Smooth muscle cell (in vitro differentiated cells): ENCODE measurements around the genes TCN1, CCDC86 and ZP1.

GRCh38 chr11:59790062-59790749 is 20.4 kb downstream of the MRPL16 start:
- RAMPAGE, long total RNA, result no peak

DNA sequence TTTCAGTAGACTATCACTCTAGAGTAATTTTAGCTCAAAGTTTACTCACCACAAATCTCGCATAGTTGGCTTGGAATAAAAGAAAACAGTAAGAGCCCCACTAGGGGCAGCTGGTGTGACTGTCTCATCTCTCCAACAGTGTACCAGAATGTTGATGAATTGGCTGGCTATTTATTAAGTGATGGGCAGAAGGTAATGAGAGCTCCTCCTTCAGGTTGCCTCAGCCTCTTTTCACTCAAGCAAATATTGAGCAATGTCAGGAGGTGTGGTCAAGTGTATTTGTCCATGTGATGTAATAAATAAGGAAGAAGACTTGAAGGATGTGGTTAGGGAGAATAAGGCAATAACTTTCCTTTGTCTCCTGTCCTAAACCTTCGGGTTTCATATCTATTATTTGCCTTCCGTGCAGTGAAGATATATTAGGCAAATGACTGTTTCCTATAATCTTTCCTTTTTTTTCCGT is at the start of gene TCN1:
TSS of gene TCN1 (minus strand) at position 145 of the 463 bp plus-strand sequence.
- RAMPAGE, long total RNA, result no peak

DNA sequence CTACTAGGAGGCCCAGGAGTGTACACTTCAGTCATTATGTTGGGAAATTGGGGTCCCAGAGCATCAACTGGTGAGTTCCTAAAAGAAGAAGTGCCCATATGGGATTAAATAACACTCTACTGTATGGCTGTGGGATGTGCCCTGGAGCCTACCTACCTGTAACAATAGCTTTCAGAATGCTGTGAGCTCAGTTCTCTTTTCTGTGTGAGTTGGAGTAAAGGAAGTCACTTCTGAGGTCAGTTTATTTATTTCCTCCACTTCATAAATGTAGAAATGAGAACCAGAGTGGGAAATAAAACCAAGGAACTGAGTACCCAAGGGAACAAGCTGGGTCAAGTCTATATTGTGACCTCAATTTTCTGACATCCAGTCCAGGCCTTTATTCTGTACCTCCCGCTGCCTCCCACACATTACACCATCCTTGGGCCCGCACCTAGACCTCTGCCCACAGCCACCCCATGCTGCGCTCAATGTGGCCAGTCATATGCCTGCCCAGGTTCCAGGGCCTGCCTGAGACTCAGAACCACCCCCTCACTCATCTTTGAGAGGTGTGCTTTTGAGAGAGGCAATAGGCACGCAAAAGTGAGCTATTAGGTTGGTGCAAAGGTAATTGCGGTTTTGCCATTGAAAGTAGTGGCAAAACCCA is 9.7 kb downstream of the MS4A6E start:
- RAMPAGE, long total RNA, result no peak

GRCh38 chr11:60389396-60390101 is 6.7 kb upstream of the MS4A14 start:
- RAMPAGE, long total RNA, result no peak

- RAMPAGE, long total RNA, result no peak
These were observed 15.5 kb upstream of the MS4A12 start for GRCh38 chr11:60476977-60477581.

DNA sequence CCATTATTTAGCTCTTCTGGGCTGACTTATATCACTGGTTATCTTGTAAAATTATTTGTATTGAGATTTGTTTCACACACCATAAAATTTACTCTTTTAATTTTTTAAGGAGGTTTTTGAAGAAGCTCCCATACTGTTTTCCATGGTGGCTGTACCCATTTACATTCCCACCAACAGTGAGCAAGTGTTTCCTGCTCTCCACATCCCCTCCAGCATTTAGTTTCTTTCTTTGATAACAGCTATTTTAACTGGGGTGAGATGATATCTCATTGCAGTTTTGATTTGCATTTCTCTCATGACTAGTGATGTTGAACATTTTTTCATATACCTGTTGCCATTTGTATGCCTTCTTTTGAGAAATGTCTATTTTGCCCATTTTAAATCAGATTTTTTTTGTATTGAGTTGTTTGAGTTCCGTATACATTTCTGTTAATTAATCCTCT is 13.5 kb upstream of the MS4A12 start:
- RAMPAGE, long total RNA, result no peak

DNA sequence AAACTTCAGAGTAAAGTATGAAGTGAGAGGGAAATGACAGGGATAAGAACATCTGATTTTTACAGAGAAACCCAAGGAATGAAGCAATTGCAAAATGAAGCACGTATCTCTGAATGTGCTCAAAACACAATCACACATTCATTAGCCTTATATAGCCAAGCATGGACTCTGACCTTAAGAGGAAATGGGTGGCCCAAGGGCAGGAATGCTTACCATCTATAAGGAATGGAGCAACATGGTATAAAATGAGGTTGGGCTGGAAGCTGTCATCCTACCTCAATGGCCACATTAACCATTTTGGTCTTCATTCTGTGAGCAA is 11.1 kb upstream of the MS4A13 start:
- RAMPAGE, long total RNA, result no peak

GRCh38 chr11:60841515-60842752 is at the start of gene CCDC86:
Gene CCDC86 (plus strand): TSS chr11:60842113.
- RAMPAGE, long total RNA, result start-site peak on the plus strand at chr11:60842087-60842116, 174 and 69 reads in 2 replicates

GRCh38 chr11:60867316-60867823 is at the start of gene ZP1:
Gene ZP1 (plus strand): TSS chr11:60867542.
- RAMPAGE, long total RNA, result no peak

- RAMPAGE, long total RNA, result no peak
These were observed 11.1 kb downstream of the ZP1 start for GRCh38 chr11:60878562-60878773.

DNA sequence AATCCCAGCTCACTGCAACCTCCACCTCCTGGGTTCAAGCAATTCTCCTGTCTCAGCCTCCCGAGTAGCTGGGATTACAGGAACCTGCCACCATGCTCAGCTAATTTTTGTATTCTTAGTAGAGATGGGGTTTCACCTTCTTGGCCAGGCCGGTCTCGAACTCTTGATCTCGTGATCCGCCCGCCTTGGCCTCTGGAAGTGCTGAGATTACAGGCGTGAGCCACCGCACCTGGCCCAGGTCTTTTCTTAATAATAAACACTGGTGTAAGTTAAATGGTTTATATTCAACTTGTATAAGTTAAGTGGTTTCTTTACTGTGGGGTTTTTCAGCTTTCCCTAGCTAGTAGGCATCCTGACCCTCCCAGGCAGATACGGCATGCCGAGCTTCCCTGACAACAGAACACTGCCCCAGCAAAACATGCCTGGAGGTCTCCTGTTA is 17.0 kb downstream of the PRPF19 start:
- RAMPAGE, long total RNA, result no peak

DNA sequence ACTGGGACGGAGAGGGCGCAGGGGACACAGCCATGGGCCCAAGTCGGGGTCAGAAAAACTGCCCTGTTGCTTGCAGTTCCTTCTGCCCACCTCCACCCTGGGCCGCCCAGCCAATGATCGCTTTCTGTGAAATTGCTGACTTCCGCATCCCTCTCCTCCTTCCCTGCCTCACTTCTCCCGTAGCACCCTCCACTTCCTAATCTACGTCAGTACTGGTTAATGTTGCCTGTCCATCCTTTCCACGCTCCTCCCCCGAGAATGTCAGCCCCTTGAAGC is 9.5 kb downstream of the TMEM132A start:
- RAMPAGE, long total RNA, result no peak

DNA sequence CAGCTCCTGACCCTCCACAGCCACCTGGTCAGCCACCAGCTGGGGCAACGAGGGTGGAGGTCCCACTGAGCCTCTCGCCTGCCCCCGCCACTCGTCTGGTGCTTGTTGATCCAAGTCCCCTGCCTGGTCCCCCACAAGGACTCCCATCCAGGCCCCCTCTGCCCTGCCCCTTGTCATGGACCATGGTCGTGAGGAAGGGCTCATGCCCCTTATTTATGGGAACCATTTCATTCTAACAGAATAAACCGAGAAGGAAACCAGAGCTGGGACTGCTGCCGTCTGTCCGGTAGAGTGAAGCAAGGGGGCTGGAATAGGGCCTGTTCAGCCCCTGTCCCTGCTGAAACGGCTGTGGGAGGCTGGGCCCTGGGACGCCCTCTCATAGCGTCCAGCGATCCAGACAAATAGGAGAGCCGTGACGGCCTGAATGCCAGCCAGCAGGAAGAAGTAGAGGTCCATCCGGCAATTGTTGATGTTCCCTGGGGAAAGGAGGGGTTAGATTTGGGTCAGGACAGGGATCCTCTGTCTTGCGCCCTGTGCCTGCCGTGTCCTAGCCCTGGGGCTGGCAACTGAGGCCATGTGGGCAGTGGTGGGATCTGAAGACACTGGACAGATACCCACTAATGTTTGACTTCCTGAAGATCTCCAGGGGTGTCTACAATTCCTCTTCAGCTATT is 12.8 kb downstream of the TMEM132A start:
- RAMPAGE, long total RNA, result no peak

DNA sequence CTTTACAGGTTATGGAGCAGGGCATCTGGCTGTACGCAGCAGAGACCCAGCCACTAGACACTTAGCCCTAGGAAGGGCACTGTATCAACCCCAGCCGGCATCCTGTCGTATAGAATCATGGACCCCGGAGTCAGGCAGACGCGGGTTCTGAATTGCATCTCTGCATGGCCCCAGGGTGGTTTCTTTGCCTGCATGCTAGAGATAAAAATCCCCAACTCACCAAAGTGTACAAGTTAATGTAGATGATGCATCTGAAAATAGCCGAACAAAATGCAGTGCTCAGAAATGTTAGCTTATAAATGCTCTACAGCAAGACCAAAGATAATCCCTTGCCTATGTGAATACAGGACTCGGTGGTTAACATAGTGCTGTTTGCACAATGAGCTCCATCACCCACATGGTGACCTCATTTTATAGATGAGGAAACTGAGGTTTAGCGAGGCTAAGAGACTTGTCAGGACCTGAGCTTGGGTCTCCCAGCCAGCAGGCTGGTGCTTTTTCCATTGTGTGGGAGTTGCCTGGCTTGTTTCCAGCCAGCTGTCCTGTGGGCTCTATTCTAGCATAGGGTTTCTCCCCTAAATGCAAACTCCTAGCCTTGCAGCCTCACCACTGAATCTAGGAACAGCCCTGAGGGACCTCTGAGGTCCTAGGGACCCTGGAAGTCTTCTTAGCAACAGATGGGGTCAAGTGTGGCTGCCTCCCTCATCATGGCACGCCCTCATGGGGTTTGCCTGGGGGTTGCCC is 7.3 kb downstream of the CD6 start:
- RAMPAGE, long total RNA, result no peak

GRCh38 chr11:61023560-61024018 is 52.1 kb downstream of the CD6 start:
- RAMPAGE, long total RNA, result no peak

- RAMPAGE, long total RNA, result no peak
These were observed 56.9 kb downstream of the CD6 start for GRCh38 chr11:61028327-61028778.

DNA sequence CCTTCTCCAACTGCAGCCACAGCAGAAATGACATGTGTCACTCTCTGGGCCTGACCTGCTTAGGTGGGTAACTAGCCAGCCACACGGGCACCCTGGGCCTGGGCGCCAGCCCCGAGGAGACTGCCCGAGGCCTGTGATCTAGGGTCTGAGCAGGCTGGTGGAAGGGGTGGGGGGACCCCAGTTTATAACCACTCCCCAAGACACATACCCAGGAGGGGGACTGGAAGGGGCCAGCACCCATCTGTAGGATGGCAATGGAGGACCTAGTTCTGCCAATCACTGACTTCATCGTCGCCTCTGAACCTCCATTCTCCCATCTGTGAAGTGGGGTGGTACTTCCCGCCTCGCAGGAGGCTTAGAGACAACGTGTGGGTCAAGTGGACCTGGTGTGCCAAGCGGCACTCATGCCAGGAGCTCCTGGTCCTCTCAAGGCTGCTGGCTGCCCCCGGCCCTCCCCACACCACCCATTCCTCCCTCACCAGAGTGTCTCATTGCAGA is 16.2 kb downstream of the CD5 start:
- RAMPAGE, long total RNA, result no peak

DNA sequence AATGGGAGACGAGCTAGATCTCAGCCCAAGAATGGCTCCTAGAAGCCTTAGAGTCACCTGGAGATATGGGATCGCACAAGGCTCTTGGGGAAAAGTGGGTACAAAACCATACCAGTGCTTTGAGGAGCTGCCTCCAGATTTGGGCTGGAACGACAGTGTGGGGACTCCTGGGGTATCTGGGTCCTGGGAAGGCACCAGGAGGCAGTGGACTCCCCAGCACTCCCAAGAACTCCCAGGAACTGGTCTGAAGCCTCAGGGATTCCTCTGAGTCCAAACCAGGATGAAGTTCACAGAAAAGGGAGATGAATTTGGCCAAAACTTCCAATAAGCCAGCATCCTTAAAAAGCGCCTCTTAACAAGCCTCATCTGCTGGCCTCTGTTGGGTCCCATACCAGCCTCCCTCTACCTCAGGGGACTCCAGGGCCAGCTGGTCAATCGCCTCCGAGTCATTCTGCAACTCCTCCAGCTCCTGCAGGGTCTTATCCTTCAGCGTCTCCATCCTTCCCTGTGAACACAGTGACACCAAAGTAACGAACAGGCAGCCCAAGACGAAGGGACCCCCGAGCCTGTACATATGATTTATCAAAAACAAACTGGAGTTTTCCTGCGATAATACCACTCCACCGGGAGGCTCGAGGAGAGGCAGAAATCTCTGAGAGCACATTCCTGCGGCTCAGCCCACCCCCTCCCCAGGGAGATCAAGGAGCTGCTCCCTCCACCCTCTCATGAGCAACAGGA is 22.7 kb downstream of the VPS37C start:
- RAMPAGE, long total RNA, result no peak

- RAMPAGE, long total RNA, result no peak
These were observed 1.0 kb upstream of the VPS37C start for GRCh38 chr11:61162039-61162897.

DNA sequence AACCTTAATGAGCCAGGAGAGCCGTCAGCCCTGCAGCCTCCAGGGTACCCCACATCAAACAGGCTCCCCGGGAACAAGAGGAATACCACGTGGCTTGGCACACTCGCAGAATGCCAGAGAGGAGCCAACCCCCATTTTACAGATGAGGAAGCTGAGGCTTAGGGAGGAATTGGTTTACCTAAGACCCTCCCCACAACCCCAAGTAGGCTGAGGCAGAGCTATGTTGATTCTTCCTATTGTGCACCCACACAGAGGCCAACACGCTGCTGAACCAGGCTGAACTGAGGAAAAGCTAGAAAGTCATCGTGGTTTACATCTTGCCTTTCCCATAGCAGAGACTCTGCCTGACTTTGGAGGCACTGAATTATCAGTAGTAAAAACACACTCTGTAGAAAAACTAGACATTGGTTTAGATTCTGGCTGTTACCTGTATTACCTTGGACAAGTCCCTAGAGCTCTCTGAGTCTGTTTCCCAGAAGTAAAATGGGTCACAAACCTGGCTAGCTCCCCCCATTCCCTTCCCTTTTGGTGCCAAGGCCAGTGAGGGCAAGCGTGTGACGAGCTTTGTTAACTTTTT is 793 bp downstream of the TKFC start:
- RAMPAGE, long total RNA, result no peak